Heart right ventricle (tissue), 2 donors: ENCODE measurements around a stretch of chr9.

DNA sequence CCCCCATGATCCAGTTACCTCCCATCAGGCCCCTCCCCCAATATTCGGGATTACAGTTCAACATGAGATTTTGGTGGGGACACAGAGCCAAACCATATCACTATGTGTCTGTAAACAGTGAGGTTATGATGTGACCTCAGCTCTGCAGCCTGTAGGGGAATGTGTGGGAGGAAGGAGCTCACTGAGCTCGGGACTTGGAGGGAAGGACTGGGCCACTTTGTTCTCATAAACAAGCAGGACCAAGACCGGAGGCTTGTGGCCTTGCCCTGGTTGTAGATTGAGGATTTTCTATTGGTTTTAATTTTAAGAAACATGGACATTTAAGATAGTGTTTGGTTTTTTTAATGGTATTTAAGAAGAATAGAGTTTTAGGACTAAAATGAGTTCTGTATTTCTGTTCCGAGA, 85.3 kb downstream of the EHMT1 start:
- PRO-cap, 2 experiments, result no peak in any of the 2 experiments

- PRO-cap, 2 experiments, result no peak in any of the 2 experiments
Measured at GRCh38 chr9:137740281-137740709, 121.5 kb downstream of the EHMT1 start.